MCF 10A (cell line): ENCODE data around the gene CRTAC1.

DNA sequence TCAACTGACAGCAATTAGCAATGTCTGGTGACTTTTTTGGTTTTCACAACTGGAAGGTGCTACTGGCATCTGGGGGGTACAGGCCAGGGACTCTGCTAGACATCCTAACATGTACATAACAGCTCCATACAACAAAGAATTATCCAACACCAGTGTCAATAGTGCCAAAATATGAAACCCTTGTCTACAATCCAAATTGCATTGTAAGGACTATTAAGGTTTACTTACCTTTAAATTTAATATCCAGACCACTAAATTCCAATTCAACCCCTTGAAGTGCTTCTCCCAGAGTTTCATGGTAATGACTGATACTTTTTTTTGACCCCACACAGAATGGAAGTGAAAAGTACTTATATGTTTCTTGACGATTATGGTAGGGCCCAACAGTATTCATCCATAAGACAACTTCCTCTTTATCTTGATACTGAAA, 10.4 kb downstream of the TM9SF3 start:
- PRO-cap: no peak
- RRBS: no CpG with 5 or more reads among the region's 1 CpG

DNA sequence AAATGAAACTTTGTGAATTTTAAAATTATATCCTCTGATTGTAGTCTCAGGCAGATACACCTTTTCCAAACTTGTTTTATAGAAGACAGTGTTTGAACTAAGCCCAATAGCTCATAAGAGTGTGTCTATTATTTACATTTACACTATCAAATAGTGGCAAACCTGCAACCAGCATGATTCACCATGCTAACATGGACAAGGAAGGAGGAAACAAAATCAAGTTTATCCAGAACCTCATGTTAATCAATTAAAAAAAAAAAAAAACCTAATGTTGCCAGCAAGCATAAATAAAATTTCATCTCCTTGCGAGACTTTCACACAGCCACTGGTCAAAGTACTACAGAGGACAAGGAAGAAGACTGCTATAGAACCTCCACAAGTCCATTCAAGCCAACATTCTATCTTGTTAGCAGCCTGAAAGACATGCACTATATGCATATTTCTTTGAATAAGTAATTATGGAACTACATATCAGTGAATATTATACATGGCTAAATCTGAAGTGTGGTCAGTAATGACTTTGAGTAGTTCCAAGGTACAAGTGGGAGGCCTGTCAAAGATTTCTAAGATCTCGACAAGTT, 9.7 kb downstream of the TM9SF3 start:
- PRO-cap: no peak
- RRBS: no CpG with 5 or more reads among the region's 2 CpGs

DNA sequence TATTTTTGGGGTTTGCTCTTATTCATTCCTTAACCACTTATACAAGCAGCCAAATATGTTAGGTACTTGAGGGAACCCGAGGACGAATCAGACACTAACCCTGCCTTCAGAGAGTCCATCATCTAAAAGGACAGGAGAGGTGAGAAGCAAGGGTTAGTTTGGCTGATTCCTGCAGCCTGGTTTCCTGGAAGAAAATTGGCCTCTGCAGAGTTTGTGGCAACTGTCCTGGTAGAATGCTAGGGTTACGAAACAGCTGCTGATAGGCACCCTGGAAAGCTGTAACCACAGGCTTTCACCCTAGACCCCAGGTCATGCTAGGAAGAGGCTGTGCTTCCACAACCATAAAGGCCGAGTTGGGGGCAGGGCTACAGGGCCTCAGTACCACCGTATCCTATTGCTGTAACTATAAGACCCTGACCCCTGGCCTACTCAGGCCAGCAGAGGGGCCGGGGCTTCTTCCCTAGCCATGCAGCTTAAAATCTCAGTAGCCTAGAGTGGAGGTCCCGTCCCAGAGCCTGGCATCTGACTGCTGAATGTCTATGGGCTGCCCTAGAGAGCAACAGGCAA, 62.1 kb downstream of the PIK3AP1 start:
- PRO-cap: no peak
- RRBS: no CpG with 5 or more reads among the region's 7 CpGs

DNA sequence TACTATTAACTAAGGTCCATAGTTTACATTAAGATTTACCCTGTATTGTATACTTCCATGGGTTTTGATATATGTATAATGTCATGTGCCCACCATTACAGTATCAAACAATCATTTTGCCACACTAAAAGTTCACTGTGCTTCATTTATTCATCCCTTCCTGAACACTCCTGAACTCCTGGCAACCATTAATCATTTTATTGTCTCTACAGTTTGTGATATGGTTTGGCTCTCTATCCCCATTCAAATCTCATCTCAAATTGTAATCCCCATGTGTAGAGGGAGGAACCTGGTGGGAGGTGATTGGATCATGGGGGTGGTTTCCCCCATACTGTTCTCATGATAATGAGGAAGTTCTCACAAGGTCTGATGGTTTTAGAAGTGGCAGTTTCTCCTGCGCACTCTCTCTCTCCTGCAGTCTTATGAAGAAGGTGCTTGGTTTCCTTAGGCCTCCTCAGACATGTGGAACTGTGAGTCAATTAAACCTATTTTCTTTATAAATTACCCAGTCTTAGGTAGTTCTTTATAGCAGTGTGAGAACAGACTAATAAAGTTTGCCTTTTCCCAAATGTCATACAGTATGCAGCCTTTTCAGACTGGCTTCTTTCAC, 16.9 kb upstream of the PIK3AP1 start:
- PRO-cap: no peak
- RRBS: no CpG with 5 or more reads among the region's 1 CpG

- PRO-cap: bidirectional peak, plus-strand start at chr10:96832677, minus-strand start at chr10:96832514
- RRBS: under 1% methylated on average over 19 of the region's 43 CpGs
Observed at GRCh38 chr10:96832359-96832716, 240 bp downstream of the LCOR start.

GRCh38 chr10:96833498-96833697, 1.3 kb downstream of the LCOR start:
- PRO-cap: no peak
- RRBS: no CpG with 5 or more reads among the region's 11 CpGs

GRCh38 chr10:96872070-96872887, 40.2 kb downstream of the LCOR start:
- PRO-cap: no peak
- RRBS: no CpG with 5 or more reads among the region's 7 CpGs

- PRO-cap: no peak
- RRBS: no CpG with 5 or more reads among the region's 2 CpGs
Observed at GRCh38 chr10:96957880-96958758, 126.0 kb downstream of the LCOR start.

GRCh38 chr10:97024121-97024696, 161.6 kb downstream of the SLIT1 start:
- PRO-cap: no peak
- RRBS: no CpG with 5 or more reads among the region's 7 CpGs

GRCh38 chr10:97320750-97321529, 1.9 kb downstream of the FRAT1 start:
- PRO-cap: no peak
- RRBS: 66% methylated on average over 7 of the region's 41 CpGs

GRCh38 chr10:97321798-97322463, 2.9 kb downstream of the FRAT1 start:
- PRO-cap: no peak
- RRBS: no CpG with 5 or more reads among the region's 4 CpGs

- PRO-cap: no peak
- RRBS: no CpG with 5 or more reads among the region's 11 CpGs
Observed at GRCh38 chr10:97407195-97407917, 6.2 kb upstream of the RRP12 start.

GRCh38 chr10:97413681-97414487, 12.1 kb upstream of the PGAM1 start:
- PRO-cap: no peak
- RRBS: no CpG with 5 or more reads among the region's 7 CpGs

- PRO-cap: bidirectional peak, plus-strand start at chr10:97453575, minus-strand start at chr10:97453407
- RRBS: no CpG with 5 or more reads among the region's 6 CpGs
Observed at GRCh38 chr10:97453172-97453683, 7.3 kb downstream of the ZDHHC16 start.

- PRO-cap: bidirectional peak, plus-strand start at chr10:97550161, minus-strand start at chr10:97550144
- RRBS: no CpG with 5 or more reads among the region's 19 CpGs
Observed at GRCh38 chr10:97549853-97550763, 22.5 kb upstream of the ANKRD2 start.

DNA sequence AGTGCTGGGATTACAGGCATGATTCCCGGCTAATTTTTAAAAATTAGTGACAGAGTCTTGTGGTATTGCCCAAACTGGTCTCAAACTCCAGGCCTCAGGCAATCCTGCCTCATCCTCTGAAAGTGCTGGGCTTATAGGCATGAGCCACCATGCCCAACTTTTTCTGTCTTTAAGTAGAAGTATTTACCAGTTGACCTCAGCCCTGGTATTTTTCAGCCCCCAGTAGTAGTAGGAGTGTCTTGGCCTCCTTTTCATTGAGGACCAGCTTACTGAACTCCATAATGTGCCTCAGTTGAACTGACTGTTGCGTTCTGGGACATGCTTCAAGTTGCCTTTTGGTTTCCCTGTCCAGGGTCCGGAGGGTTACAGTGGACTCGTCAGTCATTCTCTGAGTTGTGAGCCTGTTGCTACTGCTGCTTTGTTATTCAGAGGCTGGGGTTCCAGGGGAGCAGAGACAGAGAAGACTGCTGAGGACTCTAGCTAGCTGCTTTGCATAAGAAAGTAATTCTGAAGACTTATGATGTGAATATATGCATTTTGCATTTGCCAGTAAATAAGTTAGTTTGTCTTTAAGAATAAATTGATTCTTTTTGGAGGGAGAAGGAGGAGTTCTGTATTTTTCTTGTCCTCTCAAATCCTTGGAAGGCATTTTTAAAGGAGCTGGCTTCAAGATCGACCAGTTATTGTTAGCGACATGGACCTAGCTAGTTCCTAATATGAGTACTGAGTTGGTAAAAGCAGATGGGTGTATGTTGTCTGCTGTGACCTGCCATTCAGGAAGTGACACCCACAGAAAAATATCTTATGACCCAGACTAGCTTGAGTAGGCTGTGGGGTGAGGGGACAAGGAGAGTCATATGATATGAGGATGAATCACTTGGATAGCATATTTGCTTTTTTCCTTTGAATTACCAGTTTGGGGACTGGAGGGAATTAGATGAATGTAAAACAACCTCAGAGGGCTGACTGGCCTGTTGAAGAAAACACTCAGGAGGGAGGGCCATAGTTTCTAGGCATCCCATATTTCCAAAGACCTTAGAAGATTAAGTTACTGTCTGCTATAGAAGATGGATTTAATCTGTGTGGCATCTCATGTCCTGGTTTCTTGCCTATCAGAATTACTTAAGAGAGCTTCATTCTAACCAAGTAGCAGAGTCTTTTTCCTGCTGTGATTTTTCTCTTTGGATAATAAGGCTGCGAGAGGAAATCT, 8.3 kb downstream of the PI4K2A start:
- PRO-cap: bidirectional peak, plus-strand start at position 914 of the sequence, minus-strand start at position 782 of the sequence
- RRBS: no CpG with 5 or more reads among the region's 7 CpGs

DNA sequence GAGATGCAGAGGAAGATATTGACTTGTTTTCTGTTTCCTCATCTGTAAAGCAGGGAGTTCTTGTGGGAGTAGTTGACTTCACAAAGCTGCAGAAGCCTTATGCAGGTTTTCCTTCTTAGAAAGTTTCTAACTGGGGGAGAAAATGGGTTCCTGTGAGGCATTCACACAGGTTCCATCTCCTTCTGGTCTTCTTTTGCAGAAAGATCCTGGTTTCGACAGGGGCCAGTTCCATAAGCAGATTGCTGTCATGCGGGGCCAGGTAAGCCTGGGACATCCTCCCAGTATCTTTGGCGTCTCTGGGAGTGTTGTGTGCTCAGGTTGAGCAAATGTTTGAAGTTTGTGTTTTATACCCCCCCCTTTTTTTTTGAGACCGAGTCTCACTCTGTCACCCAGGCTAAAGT, 20.2 kb downstream of the AVPI1 start:
- PRO-cap: no peak
- RRBS: no CpG with 5 or more reads among the region's 4 CpGs

- PRO-cap: no peak
- RRBS: no CpG with 5 or more reads among the region's 11 CpGs
Observed at GRCh38 chr10:97674486-97675066, 12.5 kb downstream of the AVPI1 start.

- PRO-cap: no peak
- RRBS: no CpG with 5 or more reads among the region's 4 CpGs
Observed at GRCh38 chr10:97681956-97682519, 5.0 kb downstream of the AVPI1 start.

DNA sequence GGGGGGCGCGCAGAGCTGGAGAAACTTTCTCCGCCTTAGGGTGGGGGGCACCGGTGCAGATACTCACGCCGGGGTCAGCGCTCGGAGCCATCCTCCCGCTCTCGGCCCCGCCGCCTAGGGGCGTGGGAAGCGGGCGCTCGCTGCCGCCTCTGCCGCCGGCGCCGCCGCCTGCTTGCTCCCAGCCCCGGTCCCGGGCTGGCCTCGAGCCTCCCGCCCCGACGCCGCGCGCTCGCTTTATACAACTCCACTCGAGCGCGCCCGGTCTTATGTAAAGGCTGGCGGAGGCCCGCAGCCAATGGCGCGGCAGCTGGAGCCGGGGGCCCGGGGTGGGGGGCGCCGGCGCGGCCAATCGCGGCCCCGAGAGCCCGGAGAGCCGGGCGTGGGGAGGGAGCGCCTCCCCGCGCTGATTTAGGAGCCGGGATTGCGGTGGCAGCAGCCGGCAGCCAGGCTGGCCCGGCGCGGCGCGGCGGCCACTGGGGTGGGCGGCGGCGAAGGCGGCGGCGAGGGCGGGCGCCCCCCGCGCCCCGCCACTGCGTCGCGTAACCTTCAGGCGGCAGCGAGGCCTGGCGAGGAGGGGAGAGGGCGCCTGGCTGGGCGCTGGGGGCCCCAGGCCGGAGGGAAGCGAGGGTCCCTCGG, at the start of gene CRTAC1:
Gene CRTAC1, minus strand, starts transcription at position 240 of the 636 bp plus-strand sequence.
- PRO-cap: no peak
- RRBS: 58% methylated on average over 28 of the region's 86 CpGs